Uterus (tissue), 7 donors: Measurements from ENCODE around the gene TRIM17.

GRCh38 chr1:227787801-227789076, 27.2 kb upstream of the PRSS38 start:
- PRO-cap, 4 experiments, result peak in 4 of 4 experiments; most common plus-strand start chr1:227788544 (in 4); most common minus-strand start chr1:227788028 (in 4)
- RAMPAGE, long total RNA, 2 experiments, result no peak in any of the 2 experiments
- RRBS, result 2% methylated on average over 53 of the region's 104 CpGs

GRCh38 chr1:227857426-227857677, 41.9 kb downstream of the PRSS38 start:
- PRO-cap, 4 experiments, result no peak in any of the 4 experiments
- RAMPAGE, long total RNA, 2 experiments, result no peak in any of the 2 experiments
- RRBS, result no CpG with 5 or more reads among the region's 3 CpGs

DNA sequence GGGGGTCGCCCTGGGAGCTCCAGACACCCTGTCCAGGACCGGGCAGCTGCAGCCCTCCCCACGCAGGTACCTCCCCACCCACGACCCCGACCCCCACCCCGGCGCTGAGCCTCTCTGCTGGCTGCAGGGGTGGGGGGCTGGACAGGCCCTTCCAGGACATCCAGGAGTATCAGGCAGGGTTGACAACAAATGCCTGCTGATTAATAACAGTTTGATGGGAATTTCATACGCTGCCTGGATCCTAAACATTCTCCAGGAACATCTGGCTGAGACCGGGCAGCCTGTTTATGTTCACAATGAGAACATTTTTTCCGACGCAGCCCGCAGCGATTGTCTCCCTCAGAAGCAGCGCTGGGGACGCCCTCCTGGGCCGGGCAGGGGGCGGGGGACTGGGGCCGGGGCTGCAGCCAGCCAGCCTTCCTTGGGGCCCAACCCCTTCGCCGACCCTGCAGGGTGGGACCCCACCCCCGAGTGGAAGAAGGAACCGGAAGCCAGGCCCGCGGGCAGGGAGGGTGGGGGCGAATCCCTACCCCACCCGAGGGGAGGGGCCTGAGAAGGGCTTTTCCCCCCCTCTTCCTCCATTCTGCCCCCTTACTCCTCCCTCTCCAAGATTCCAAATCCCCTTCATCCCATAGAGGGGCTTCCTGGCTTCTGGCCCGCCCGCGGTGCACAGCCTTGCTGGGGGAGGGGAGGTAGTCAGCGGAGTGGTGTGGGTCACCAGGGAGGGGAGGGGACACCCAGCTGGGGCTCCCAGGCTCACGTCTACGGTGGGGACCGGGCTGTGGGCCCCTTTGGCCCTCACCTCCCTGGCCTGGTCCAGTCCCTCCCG, 60.7 kb downstream of the WNT9A start:
- PRO-cap, 4 experiments, result peak in 4 of 4 experiments; most common plus-strand start position 506 of the sequence (in 3); most common minus-strand start position 473 of the sequence (in 4)
- RAMPAGE, long total RNA, 2 experiments, result no peak in any of the 2 experiments
- RRBS, result 4% methylated on average over 13 of the region's 34 CpGs

DNA sequence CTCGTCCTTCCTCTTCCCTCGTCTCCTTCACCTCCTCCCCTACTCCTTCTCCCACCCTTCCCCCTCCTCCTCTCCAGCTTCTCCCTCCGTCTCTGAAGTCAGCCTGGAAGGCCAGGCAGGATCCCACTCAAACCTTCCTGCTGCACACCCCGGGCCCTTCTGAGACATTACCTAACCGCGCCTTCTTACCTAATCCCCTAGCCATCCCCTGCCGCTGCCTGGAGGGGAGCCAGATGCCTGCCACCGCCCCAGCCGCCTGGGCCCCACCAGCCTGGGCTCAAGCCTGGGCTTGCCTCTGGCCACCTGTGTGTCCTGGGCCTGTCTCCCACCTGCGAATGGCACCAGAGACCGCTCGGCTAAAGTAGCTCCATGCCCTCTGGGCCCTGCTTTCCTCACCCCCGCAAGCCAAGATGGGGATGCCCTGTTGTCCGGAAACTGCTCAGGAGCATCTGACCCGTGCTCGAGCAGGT, 32.0 kb downstream of the WNT9A start:
- PRO-cap, 4 experiments, result no peak in any of the 4 experiments
- RAMPAGE, long total RNA, 2 experiments, result no peak in any of the 2 experiments
- RRBS, result no CpG with 5 or more reads among the region's 16 CpGs

GRCh38 chr1:228083850-228084194, 1.3 kb downstream of the ARF1 start:
- PRO-cap, 4 experiments, result peak in 1 of 4 experiments; most common minus-strand start chr1:228084125 (in 1)
- RAMPAGE, long total RNA, 2 experiments, result no peak in any of the 2 experiments
- RRBS, result no CpG with 5 or more reads among the region's 16 CpGs

DNA sequence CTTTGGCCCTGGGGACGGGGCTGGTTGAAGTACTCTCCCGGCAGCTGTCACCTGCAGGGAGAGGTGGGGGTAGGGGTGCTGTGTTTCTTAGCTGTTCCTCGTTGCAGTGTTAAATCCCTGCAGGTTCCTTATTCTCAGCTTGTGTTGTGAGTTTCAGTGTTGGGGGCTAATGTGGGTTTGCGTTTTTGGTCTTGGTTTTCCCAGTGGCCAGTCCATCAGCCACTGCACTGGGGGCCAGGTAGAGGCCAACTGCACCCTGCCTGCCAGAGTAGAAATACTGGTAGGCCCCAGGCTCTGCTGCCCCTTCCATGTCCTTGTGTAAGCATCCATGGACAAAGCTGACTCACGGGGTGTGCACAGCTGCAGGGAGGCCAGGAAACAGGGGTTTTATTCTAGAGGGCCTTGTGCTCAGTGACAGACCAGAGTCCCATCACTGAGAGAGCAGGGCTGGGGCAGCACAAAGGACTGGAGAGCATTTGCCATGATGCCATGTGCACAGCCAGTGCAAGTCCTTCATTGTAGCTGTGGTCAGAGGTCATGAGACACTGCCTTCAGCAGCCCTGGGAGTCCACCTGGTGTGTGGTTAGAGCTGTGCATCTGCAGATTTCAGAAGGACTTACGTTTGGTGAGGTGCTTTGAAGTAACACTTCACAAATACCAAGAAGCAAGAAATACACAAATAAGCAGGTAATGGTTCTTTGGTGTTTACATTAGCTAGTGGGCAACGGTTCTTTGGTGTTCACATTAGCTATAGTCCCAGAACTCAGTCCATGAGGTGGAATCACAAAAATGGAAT, 8.1 kb downstream of the ARF1 start:
- PRO-cap, 4 experiments, result no peak in any of the 4 experiments
- RAMPAGE, long total RNA, 2 experiments, result no peak in any of the 2 experiments
- RRBS, result no CpG with 5 or more reads among the region's 7 CpGs

DNA sequence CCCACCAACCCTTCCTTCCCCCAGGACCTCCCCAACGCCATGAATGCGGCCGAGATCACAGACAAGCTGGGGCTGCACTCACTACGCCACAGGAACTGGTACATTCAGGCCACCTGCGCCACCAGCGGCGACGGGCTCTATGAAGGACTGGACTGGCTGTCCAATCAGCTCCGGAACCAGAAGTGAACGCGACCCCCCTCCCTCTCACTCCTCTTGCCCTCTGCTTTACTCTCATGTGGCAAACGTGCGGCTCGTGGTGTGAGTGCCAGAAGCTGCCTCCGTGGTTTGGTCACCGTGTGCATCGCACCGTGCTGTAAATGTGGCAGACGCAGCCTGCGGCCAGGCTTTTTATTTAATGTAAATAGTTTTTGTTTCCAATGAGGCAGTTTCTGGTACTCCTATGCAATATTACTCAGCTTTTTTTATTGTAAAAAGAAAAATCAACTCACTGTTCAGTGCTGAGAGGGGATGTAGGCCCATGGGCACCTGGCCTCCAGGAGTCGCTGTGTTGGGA, 5.2 kb downstream of the C1orf35 start:
- PRO-cap, 4 experiments, result no peak in any of the 4 experiments
- RAMPAGE, long total RNA, 2 experiments, result no peak in any of the 2 experiments
- RRBS, result no CpG with 5 or more reads among the region's 21 CpGs

DNA sequence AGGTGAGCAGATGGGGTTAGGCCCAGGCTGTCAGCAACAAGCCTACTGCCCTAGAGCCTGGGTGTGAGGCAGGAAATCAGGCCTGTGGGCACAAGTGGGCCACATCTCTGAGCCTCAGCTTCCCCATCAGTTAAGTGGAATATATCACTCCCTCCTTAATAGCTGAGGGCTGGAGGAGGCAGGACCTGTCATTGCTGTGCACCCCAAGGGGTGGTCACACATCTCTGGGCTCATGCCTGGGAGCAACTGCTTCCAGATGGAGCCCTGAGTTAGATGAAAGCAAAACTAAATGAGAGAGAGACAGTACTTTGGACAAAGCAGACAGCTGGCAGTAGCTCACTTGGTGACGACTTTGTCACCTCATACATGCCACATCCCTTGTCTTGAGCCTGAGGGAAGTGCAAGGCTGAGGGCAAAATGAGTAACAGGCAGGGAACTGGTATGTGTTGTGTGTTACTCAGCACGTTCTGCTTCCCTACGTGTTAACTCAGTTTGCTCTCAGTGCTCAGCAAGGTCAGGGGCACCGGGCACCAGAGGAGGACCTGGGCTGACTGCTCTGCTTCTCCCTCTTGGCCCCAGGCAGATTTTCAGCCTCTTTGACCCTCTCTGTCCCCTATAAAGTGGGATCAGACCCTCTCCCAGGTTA, 48.3 kb downstream of the TRIM11 start:
- PRO-cap, 4 experiments, result no peak in any of the 4 experiments
- RAMPAGE, long total RNA, 2 experiments, result no peak in any of the 2 experiments
- RRBS, result no CpG with 5 or more reads among the region's 4 CpGs

DNA sequence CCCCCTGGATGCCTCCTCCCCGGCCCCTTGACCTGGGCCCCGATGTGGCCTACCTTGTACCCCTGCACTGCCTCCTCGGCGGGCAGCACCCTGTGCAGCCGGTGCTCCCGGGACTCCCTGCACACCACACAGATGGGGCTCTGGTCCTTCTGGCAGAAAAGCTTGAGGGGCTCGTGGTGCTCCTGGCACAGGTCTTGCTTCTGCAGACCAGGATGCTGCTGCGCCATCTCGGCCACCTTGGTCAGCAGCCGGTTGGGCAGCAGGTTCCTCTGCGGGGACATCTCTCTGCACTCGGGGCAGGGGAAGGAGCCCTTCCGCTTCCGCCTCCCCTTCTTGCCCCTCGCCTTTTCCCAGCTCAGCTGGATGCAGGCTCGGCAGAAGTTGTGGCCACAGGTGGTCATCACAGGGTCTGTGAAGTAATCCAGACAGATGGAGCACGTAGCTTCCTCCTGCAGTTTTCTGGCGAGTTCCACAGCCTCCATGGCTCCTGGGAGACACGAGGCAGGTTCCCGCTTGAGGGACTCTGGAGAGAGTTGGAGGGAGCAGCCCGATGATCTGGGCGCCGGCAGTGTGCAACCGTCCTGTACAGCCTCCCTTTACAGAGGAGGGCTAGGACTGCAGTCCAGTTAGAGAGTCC, 2.0 kb downstream of the TRIM17 start:
- PRO-cap, 4 experiments, result no peak in any of the 4 experiments
- RAMPAGE, long total RNA, 2 experiments, result no peak in any of the 2 experiments
- RRBS, result 95% methylated on average over 5 of the region's 24 CpGs

- PRO-cap, 4 experiments, result peak in 2 of 4 experiments; most common plus-strand start chr1:228416827 (in 2); most common minus-strand start chr1:228416363 (in 1)
- RAMPAGE, long total RNA, 2 experiments, result no peak in any of the 2 experiments
- RRBS, result 2% methylated on average over 38 of the region's 83 CpGs
These were observed at the start of gene TRIM17 for GRCh38 chr1:228415849-228417024. Gene TRIM17, minus strand, starts transcription at chr1:228416861.

DNA sequence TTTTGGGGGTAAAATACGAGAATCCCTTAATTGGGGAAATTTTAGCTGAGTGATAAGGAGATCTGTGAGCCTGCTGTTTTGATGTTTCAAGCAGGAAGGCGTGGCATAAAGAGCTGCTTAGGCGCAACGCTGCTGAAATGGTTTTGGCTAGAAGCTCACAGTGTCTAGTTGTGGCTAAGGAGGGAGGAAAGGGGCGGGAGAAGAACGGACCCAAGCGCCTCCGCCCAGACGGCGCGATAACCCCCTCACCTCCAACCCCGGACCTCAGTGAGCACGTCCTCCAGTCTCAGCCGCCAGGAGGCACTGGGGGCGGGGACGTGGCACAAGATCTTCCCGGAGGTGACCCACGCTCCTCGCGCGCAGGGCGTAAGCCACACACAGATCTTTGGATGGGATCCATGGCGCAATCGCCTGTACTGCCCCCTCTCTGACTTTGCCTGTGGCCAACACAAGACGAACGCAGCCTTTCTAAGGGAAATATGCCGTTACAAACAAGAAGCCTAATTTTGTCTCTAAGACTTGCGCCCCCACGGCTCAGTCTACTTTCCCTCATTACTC, 5.7 kb downstream of the H2BC26 start:
- PRO-cap, 4 experiments, result peak in 1 of 4 experiments; most common plus-strand start position 171 of the sequence (in 1); most common minus-strand start position 145 of the sequence (in 1)
- RAMPAGE, long total RNA, 2 experiments, result no peak in any of the 2 experiments
- RRBS, result 2% methylated on average over 6 of the region's 29 CpGs

- PRO-cap, 4 experiments, result peak in 1 of 4 experiments; most common plus-strand start chr1:228721704 (in 1); most common minus-strand start chr1:228721495 (in 1)
- RAMPAGE, long total RNA, 2 experiments, result no peak in any of the 2 experiments
- RRBS, result no CpG with 5 or more reads among the region's 12 CpGs
These were observed 13.9 kb upstream of the RHOU start for GRCh38 chr1:228721325-228721773.

GRCh38 chr1:228860681-228861291, 125.5 kb downstream of the RHOU start:
- PRO-cap, 4 experiments, result peak in 1 of 4 experiments; most common minus-strand start chr1:228861095 (in 1)
- RAMPAGE, long total RNA, 2 experiments, result no peak in any of the 2 experiments
- RRBS, result no CpG with 5 or more reads among the region's 11 CpGs

DNA sequence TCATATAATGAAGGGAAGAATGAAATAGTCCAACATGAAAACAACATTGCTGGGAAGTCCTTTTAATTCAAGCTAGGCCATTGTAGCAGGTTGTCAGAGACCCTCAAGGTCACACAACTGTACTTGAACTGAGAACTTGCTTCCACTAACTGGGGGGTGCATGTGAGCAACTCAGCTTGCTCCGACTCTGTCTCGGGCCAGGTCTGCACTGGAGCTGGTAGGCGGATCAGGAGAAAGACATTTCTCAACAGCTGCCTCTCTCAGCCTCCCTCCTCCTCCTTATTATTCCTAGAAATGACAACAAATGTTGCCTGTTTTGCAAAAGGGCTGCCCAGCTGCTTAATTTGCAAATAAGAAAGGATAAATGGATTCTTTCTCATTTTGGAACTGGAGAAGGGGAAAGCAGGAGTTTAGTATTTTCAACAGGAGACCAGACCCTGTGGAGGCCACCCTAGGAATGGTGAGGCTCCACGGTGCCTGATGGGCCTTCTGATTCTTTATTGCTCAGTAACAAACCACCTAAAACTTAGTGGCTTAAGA, 140.5 kb downstream of the RHOU start:
- PRO-cap, 4 experiments, result peak in 2 of 4 experiments; most common minus-strand start position 210 of the sequence (in 2)
- RAMPAGE, long total RNA, 2 experiments, result no peak in any of the 2 experiments
- RRBS, result no CpG with 5 or more reads among the region's 4 CpGs

DNA sequence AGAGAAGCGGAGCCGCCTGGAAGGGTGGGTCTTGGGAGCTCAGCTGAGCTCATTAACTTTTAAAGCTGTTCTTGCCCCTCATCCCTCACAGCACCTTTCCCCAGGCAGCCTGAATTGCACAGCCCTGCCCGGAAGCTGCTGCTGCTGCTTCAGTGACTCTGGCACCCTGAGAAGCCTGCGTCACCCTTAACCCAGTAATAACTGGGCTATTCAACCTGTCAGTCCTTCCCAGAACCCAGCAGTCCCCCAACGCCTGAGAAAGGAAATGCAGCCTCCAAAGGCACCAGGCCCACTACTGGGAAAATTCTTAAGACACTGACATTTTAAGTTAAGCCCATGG, 162.0 kb upstream of the RAB4A start:
- PRO-cap, 4 experiments, result no peak in any of the 4 experiments
- RAMPAGE, long total RNA, 2 experiments, result no peak in any of the 2 experiments
- RRBS, result no CpG with 5 or more reads among the region's 5 CpGs

DNA sequence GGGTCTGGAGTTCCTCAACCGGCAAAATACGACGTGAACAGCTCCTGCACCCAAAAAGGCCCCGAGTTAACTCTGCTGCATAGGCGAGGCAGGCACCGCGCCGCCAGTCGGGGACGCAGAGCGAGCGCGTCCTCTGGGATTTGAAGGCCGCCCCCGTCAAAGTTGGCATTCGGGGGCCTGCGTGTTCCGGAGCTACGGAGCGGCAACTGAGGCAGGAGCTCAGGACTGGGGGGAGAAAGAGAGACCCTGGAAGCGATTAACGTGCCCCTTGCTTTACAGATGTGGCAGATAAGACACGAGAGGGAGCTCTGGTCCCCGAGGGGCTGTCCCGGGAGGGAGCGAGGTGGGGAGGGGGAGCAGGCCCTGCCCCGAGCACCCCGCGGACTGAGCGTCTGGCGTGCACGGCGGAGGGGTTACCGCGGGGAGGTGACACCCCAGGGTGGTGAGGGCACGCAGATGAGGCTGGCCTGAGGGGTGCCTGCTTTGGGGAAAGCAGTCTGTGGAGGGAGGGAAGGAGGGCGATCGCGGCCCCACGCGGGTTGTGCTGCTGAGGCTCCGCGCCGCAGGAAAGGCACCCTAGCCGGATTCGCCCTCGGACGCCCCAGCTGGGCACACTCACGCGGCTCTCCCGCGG, 26.6 kb downstream of the ACTA1 start:
- PRO-cap, 4 experiments, result no peak in any of the 4 experiments
- RAMPAGE, long total RNA, 2 experiments, result no peak in any of the 2 experiments
- RRBS, result no CpG with 5 or more reads among the region's 52 CpGs

- PRO-cap, 4 experiments, result peak in 4 of 4 experiments; most common plus-strand start chr1:229563991 (in 4); most common minus-strand start chr1:229563760 (in 4)
- RAMPAGE, long total RNA, 2 experiments, result no peak in any of the 2 experiments
- RRBS, result no CpG with 5 or more reads among the region's 5 CpGs
These were observed 5.1 kb upstream of the ABCB10 start for GRCh38 chr1:229563623-229564081.

GRCh38 chr1:229600412-229601202, 25.3 kb downstream of the TAF5L start:
- PRO-cap, 4 experiments, result no peak in any of the 4 experiments
- RAMPAGE, long total RNA, 2 experiments, result no peak in any of the 2 experiments
- RRBS, result no CpG with 5 or more reads among the region's 9 CpGs

- PRO-cap, 4 experiments, result no peak in any of the 4 experiments
- RAMPAGE, long total RNA, 2 experiments, result no peak in any of the 2 experiments
- RRBS, result no CpG with 5 or more reads among the region's 12 CpGs
These were observed 90.0 kb downstream of the URB2 start for GRCh38 chr1:229715963-229716470.

- PRO-cap, 4 experiments, result peak in 1 of 4 experiments; most common plus-strand start chr1:229880055 (in 1); most common minus-strand start chr1:229879917 (in 1)
- RAMPAGE, long total RNA, 2 experiments, result no peak in any of the 2 experiments
- RRBS, result no CpG with 5 or more reads among the region's 5 CpGs
These were observed 187.2 kb upstream of the GALNT2 start for GRCh38 chr1:229879779-229880264.